ENCODE data around the gene FGF2.

- PRO-cap = no peak
- RAMPAGE, long total RNA, 2 experiments = no peak in any of the 2 experiments
Measured at GRCh38 chr4:122687521-122688175, 44.9 kb upstream of the BBS12 start.

GRCh38 chr4:122688246-122688903 is 44.1 kb upstream of the BBS12 start:
- PRO-cap = unidirectional peak, plus-strand start at chr4:122688783
- RAMPAGE, long total RNA, 2 experiments = no peak in any of the 2 experiments

GRCh38 chr4:122826395-122826921 is at the start of gene FGF2:
TSS of gene FGF2 (plus strand) at chr4:122826831.
- PRO-cap = bidirectional peak, plus-strand start at chr4:122826498, minus-strand start at chr4:122826508; bidirectional peak, plus-strand start at chr4:122826834, minus-strand start at chr4:122826663
- RAMPAGE, long total RNA, 2 experiments = no peak in any of the 2 experiments

GRCh38 chr4:123340119-123340791 is 56.3 kb upstream of the SPRY1 start:
- PRO-cap = bidirectional peak, plus-strand start at chr4:123340567, minus-strand start at chr4:123340345
- RAMPAGE, long total RNA, 2 experiments = no peak in any of the 2 experiments

- PRO-cap = no peak
- RAMPAGE, long total RNA, 2 experiments = no peak in any of the 2 experiments
Measured at GRCh38 chr4:123400029-123400454, 3.4 kb downstream of the SPRY1 start.

DNA sequence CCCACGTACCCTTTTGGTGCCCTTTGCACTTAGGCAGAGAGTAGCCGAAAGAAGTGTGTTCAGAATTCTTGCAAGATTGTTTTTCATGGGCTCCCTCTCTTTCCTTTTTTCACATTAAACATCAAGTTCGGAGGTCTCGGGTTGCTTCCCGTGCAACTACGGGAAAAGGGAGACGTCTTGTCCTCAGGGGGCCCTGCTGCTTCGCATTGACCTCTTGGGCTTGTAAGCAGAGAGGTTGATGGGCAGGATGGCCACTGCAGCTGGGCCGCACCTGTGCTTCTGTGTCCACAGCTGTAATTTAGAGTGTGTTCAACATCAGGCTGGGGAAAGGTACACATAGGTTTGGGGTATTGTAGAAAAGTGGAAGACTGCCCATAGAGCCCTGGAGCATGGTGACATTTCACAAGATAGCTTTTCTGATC is 109.7 kb downstream of the SPRY1 start:
- PRO-cap = no peak
- RAMPAGE, long total RNA, 2 experiments = no peak in any of the 2 experiments

GRCh38 chr4:123649695-123650452 is 253.3 kb downstream of the SPRY1 start:
- PRO-cap = bidirectional peak, plus-strand start at chr4:123650040, minus-strand start at chr4:123649823
- RAMPAGE, long total RNA, 2 experiments = no peak in any of the 2 experiments

DNA sequence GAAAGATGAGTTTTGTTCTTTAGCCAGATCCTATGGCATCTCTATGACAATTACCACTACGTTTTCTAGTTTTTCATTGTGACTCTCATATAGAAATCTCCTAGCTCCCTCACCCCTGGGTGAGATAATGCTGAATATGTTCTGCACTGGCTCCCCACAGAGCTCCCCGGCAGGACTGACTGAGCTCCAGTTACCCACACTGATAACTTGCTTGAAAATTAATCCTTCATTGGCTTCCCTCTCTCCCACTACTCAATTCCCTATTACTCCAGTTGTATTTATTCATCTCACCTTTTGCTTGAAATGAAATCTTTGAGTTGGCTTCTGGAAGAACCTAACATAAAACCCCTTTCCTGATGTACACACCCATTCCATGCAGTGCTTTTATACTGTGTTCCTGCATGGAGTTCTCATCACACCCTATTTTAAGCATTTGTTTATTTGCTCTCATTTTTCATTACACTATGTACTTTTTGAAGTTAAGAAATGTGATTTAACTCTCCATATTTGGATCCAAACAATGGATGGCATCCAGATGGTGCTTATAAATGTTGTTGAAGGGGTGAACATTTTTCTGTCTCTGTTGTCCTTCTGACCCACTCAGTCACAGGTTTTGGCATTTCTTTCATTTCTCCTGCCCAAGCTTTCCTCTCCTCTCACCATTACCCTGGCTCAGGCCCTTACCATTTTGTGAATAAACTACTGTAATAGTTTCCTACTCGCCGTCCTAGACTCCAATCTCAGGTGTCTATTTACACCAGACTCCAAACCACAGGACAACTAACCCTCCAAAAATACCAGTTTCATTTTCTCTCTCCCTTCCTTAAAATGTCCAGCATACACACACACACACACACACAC is 623.4 kb downstream of the SPRY1 start:
- PRO-cap = unidirectional peak, minus-strand start at position 177 of the sequence; bidirectional peak, plus-strand start at position 570 of the sequence, minus-strand start at position 360 of the sequence
- RAMPAGE, long total RNA, 2 experiments = no peak in any of the 2 experiments

DNA sequence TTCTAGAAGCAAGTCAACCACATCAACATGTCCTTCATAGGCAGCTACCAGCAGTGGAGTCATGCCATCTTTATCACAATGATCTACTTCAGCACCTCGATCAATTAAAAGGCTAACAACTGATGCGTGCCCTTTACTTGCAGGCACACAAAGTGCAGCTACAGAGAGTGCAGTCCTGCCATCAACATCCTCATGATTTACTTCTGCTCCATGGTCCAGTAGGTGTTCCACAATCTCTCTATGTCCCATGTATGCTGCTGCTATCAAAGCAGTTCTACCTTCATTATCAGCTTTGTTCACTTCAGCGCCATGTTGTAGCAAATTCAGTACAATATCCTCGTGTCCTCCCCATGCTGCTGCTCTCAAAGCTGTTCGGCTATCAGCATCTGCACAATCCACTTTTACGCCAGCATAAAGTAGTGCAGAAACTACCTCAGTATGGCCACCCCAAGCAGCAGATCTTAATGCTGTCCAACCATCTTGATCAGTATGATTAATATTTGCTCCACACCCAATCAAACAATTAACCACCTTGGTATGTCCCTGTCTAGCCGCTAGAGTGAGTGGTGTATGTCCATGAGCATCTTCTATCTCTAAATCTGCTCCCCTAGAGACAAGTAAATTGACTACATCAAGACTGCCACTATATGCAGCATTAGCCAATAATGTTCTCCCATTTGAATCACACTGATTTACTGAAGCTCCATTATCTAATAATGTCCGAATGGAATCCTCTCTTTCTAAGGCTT is 41.4 kb downstream of the ANKRD50 start:
- PRO-cap = no peak
- RAMPAGE, long total RNA, 2 experiments = no peak in any of the 2 experiments

DNA sequence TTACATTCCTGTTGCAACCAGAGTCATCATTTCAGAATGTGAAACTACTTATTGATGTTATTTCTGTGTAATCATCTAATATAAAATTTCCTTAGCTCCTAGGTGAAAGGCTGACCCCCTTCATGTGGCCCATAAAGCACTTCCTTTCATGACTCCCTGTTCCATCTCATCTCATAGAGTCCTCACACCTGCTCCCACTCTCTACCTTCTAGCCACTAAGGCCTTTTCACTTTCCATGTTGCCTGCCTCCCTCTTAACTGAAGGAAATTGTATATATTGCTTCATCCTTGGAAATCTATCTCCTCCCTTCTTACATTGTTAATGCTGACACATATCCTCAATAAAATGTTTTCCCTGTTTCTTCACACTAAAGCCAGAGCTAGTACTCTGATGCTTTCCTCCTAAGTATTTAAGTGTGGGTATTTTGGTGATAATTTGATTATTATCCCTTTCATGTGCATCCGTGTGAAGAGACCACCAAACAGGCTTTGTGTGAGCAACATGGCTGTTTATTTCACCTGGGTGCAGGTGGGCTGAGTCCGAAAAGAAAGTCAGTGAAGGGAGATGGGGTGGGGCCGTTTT is 830.1 kb downstream of the FAT4 start:
- PRO-cap = no peak
- RAMPAGE, long total RNA, 2 experiments = no peak in any of the 2 experiments

DNA sequence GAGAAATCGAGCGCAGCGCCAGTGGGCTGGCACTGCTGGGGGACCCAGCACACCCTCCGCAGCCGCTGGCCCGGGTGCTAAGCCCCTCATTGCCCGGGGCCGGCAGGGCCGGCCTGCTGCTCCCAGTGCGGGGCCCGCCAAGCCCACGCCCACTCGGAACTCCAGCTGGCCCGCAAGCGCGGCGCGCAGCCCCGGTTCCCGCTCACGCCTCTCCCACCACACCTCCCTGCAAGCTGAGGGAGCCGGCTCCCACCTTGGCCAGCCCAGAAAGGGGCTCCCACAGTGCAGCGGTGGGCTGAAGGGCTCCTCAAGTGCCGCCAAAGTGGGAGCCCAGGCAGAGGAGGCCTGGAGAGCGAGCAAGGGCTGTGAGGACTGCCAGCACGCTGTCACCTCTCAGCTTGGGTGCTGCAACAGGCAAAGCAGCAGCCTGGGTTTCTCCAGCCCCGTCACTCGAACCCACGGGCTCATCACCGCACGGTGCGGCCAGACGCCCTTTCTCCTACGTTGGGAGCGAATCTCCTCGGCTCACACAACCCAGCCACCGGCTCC is 493 bp downstream of the MFSD8 start:
- PRO-cap = no peak
- RAMPAGE, long total RNA, 2 experiments = no peak in any of the 2 experiments

DNA sequence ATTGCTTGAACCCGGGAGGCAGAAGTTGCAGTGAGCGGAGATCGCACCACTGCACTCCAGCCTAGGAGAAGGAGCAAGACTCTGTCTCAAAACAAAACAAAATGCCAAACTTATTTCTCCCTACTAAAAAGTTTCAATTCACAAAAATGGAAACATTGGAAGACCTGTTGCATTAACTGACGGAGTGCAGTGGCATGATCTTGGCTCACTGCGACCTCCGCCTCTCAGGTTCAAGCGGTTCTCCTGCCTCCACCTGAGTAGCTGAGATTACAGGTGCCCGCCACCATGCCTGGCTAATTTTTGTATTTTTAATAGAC is 23.9 kb upstream of the LARP1B start:
- PRO-cap = no peak
- RAMPAGE, long total RNA, 2 experiments = no peak in any of the 2 experiments

- PRO-cap = no peak
- RAMPAGE, long total RNA, 2 experiments = no peak in any of the 2 experiments
Measured at GRCh38 chr4:128060122-128060558, 972 bp upstream of the LARP1B start.

DNA sequence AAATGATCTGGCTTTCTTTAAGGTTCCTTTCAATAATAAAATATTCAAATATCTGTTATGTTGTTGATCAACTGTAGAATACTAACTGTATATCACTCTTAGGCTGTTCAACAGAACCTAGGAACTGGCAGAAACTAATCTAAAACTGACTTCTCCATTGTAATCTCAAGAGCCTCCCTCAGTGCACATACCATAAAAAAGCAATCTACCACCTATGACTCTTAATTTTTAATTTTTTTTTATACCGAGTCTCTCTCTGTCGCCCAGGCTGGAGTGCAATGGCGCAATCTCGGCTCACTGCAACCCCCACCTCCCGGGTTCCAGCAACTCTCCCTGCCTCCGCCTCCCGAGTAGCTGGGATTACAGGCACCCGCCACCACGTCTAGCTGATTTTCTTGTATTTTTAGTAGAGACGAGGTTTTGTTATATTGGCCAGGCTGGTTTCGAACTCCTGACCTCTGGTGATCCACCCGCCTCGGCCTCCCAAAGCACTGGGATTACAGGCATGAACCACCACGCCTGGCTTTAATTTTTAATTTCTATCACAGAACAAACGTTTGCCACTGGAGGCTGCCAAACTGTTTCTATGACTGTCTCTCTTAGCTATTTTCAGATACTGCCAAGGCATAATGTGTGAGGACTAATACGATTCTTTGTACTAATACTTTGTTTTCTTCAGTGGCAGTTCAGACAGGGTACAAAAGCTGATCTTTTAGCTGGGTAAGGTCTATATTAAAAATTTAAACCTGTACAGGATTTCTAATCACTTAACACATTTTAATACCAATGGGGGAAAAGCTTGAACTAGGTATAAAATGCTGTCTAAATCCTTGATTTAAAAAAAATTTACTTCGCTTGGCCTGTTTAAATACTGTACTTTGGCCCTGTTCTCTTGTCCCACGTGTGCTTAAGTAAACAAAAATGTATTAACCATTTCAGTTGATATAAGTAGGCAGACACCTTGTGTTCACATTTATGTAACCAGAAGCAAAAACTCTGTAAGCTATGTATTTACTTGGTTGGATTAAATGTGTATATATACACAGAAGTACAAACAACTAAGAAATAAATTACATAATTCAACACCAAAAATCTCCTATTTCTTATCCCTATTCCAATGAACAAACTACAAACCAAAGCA is 2.3 kb downstream of the PGRMC2 start:
- PRO-cap = no peak
- RAMPAGE, long total RNA, 2 experiments = no peak in any of the 2 experiments

- PRO-cap = no peak
- RAMPAGE, long total RNA, 2 experiments = no peak in any of the 2 experiments
Measured at GRCh38 chr4:128454433-128455024, 166.9 kb upstream of the PGRMC2 start.

DNA sequence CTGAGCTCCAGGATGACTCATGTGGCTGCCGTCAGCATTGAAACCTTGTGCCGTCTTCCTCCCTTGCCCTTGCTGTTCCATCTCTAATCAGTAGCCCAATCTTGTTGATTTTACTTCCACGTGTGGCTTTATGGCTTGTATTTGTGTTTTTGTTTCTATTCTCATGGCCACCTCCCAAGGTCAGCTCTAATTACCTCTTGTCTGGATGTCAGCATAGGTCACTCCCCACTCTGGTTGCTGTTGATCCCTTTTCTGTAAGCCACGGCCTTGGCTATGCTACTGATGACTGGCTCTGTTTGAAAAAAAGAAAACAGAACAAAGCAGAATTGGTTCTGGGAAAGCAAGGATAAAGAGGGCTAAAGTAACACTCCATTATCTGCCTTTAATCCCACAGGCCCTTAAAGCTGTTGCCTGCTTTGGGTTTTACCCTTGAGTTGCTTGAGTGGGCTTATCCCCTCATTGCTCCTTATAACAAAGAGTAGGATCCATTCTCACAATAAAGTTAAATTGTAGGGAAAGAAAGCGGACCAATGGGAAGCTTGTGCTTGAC is 173.8 kb upstream of the PGRMC2 start:
- PRO-cap = no peak
- RAMPAGE, long total RNA, 2 experiments = no peak in any of the 2 experiments

DNA sequence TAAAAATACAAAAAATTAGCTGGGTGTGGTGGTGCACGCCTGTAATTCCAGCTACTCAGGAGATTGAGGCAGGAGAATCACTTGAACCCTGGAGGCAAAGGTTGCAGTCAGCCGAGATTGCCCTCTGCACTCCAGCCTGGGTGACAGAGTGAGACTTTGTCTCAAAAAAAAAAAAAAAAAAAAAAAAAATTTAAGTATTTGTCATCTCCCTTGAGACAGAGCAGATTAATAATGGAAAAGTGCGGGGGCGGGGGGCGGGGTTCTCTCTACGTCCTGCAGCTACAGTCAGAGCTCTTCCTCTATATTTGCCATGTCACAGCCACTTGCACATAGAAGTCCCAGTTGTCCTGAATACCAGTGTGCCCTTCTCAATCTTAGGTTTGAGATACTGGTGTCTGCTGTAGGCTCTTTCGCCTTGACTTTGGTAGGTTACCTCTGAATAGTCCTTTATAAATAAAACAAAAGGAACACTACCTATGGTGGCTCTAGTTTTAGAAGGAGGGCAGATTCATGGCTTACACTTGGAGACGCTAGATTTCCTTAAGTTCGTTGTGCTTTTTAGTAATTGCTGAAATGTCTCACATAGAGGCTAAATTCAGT is 237.8 kb upstream of the PGRMC2 start:
- PRO-cap = unidirectional peak, plus-strand start at position 298 of the sequence; unidirectional peak, plus-strand start at position 332 of the sequence
- RAMPAGE, long total RNA, 2 experiments = no peak in any of the 2 experiments

DNA sequence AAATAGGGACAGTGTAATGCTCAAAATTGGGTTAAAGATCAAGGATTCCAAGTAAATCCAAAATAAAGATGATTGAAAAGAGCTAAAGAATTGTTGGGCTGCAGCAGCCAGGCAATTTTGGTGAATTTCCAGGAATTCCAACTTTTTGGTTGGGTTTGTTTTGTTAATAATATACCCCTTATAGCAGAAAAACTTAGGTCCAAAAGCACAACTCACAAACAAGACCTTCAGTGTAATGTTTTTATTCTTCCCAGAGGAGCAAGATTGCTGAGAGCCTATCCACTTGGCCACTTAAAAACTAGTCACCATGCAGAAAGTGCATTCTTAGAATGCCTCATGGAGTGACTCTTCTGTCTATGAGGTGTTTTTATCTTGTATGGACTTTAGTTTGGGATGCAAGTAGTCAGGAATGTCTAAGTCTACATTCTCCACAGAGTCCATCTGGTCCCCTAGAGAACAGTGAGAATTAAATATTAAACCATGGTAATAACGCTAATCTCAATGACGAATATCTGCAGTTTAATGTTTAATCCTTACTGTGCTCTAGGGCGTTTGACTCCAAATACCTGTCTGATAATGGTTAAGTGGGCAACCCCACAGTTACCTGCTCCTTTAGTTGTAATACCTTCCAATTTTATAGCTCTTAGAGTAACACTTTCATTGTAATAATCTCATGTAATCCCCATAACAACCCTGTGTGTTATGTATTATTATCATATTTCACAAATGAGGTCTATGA is 235.7 kb upstream of the JADE1 start:
- PRO-cap = no peak
- RAMPAGE, long total RNA, 2 experiments = no peak in any of the 2 experiments

GRCh38 chr4:128601060-128601845 is 208.2 kb upstream of the JADE1 start:
- PRO-cap = bidirectional peak, plus-strand start at chr4:128601607, minus-strand start at chr4:128601407
- RAMPAGE, long total RNA, 2 experiments = no peak in any of the 2 experiments

DNA sequence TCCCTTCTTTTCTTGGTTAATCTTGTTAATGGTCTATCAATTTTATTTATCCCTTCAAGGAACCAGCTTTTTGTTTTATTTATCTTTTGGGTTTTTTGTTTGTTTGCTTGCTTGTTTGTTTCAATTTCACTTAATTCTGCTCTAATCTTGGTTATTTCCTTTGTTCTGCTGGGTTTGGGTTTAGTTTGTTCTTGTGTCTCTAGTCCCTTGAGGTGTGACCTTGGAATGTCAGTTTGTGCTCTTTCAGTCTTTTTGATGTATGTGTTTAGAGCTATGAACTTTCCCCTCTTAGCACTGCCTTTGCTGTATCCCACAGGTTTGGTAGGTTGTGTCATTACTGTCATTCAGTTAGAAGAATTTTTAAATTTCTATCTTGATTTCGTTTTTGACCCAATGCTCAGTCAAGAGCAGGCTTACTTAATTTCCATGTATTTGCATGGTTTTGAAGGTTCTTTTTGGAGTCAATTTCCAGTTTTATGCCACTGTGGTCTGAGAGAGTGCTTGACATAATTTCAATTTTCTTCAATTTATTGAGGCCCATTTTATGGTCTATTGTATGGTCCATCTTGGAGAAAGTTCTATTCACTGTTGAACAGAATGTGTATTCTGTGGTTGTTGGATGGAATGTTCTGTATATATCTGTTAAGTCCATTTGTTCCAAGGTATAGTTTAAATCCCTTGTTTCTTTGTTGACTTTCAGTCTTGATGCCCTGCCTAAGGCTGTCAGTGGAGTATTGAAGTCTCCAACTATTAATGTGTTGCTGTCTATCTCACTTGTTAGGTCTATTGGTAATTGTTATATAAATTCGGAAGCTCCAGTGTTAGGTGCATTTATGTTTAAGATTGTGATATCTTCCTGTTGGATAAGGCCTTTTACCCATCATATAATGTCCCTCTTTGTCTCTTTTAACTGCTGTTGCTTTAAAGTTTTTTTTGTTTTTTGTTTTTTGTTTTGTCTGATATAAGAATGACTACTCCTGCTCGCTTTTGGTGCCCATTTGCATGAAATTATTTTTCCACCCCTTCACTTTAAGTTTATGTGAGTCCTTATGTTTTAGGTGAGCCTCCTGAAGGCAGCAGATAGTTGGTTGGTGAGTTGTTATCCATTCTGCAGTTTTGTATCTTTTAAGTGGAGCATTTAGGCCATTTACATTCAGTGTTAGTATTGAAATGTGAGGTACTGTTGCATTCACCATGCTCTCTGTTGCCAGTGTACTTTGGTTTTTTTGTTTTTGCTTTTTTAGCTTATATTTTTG is 22.3 kb downstream of the SCLT1 start:
- PRO-cap = no peak
- RAMPAGE, long total RNA, 2 experiments = no peak in any of the 2 experiments